Gastrocnemius medialis (tissue), 3 donors: Measurements from ENCODE around the gene TRMU.

DNA sequence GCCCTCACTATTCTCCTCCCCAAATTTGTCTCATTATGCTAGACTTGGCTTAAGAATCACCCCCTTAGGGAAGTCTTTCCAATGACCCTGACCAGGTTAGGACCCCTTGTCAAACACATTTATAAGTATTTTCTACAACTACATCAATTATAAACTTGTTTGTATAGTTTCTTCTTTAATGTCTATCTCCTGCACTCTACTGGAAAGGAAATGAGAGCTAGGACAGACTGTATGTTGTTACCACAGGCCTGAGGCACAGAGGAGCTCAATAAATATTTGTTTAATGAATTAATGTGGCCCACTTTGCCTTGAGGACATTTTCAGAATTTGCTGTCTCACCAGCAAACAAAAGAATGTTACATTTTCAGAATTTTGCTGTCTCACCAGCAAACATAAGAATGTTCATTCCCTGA lies 41.8 kb upstream of the WNT7B start:
- PRO-cap = no peak
- RAMPAGE, long total RNA, 3 experiments = no peak in any of the 3 experiments

GRCh38 chr22:46036799-46037004 lies 59.7 kb upstream of the WNT7B start:
- PRO-cap = no peak
- RAMPAGE, long total RNA, 3 experiments = no peak in any of the 3 experiments

DNA sequence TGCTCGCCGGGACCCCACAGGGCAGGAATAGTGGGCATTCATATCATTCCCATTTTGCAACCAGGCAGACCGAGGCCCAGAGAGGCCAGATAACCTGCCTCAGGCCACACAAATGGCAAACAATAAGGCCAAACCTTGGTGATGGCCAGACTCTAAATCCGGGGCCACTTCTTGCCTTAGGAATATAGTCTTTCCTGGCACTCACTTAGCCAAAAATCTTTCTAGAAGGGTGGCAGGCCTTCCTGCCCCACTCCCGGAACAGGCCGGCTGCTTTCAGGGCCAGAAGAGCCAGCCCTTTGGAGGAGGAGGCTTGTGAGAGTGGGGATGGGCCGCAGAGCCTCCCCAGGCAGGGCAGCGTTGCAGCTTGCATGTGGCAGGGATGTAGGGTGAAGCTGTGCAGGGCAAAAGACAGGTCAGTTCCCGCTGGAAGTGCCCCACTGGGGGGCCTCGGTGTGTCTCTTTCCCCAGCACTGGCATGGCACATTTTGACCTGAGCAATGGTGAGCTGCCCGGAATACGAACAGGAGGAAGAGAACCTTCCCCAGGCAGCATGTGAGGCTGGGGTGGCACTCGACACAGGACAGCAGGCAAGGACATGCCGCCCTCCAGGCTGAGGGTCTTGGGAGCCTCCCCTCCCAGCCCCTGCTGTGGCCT lies 75.7 kb upstream of the WNT7B start:
- PRO-cap = unidirectional peak, plus-strand start at position 416 of the sequence
- RAMPAGE, long total RNA, 3 experiments = no peak in any of the 3 experiments

DNA sequence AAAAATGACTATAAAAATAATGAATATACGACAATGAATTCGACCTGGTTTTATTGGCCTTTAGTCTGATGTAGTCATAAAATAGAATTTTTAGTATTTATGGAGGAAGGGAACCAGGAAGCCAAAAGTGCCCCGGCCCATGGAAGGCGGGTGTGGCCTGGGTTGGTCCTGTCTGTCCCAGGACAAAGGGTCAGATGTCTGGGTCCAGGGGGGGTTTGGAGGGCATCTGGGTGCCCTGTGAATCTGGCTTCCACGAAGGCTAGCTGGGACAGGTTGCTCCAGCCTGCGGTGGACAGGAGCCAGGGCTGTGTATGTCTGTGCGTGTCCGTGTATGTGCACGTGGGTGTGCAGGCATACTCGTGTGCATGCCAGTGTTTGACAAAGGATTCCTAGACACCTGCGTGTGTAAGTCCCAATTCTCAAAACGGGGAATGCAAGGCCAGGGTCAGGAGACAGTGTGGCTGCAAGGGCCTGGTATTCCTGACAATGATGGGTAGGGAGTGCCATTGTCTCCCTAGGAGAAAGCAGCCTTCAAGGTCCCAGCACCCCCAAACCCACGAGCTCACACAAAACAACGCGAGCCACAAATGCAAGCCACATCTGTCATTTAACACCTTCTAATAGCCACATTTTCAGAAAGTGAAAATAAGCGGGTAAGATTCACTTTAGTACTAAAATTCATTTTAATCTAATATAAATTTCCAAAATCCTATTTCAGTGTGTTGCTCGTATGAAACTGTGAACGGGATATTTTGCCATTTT lies 78.3 kb upstream of the WNT7B start:
- PRO-cap = no peak
- RAMPAGE, long total RNA, 3 experiments = no peak in any of the 3 experiments

DNA sequence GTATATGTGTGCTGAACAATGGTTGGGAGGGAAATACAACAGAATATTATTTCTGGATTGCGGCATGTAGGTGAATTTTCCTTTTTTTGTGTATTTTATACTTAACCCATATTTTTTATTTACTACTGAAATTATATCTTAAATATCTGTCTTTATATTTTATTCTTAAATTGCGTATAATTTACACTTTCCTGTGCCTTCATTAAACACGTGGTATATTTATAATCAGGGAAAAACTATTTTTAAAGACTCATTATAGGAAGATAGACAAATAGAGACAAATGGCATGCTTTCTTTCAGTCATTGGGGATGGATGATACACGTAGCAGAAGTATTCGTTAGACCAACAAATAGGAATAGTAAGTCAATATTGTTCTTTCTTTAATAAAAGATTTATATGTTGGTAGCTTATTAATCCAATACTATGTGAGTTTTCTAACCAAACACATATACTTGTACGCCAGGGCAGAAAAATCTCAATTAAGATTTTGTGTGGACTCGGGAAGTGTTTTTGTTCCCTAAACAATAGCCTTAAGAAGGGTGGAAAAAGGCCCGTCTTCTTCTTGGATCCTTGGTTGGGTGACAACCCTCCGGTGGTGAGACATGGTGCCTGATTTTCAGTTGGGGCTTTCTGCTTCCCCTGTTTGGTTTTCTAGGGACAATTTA lies 83.3 kb upstream of the WNT7B start:
- PRO-cap = no peak
- RAMPAGE, long total RNA, 3 experiments = no peak in any of the 3 experiments

GRCh38 chr22:46068572-46069507 lies 81.5 kb upstream of the PPARA start:
- PRO-cap = no peak
- RAMPAGE, long total RNA, 3 experiments = no peak in any of the 3 experiments

DNA sequence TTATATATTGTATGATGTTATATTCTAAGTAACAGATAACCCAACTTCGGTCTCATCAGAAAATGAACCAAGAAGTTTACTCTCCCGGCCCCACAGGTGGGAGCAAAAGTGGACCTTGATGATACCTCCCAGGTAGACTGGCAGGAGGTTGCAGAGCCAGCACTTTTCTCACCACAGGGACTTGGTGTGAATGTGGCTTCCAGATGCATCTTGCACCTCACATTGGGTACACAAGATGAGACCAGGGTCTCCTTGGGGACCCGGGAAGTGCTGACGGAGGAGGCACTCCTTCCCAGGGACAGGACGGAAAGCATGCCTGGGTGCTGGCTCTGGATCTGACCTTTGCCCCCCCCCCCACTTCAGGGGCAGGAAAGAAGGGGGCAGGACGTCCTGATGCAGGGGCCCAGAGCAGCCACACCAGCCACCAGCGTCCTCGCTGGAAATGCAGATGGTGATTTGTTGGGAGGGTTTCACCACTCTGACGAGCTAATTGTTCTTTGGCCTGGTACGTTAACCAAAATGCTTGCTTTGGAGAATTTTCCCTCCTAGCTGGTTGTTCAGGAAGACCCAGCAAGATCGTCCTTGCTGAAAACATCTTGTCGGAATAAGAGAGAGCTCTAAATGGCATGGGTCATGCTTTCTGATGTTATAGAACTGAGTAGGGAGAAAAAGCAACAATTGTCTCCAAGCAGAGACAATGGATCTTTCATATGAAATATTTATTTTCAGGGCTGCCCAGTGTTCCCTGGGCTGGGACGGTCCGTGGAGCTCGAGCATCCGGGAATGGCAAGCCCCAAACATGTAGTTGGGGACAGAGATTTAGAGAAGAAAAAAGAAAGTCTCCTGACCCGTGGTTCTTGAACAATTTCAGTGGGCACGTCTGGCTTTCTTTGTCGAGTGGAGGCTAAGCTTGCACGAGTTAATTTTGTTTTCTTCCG lies 74.4 kb upstream of the PPARA start:
- PRO-cap = no peak
- RAMPAGE, long total RNA, 3 experiments = no peak in any of the 3 experiments

DNA sequence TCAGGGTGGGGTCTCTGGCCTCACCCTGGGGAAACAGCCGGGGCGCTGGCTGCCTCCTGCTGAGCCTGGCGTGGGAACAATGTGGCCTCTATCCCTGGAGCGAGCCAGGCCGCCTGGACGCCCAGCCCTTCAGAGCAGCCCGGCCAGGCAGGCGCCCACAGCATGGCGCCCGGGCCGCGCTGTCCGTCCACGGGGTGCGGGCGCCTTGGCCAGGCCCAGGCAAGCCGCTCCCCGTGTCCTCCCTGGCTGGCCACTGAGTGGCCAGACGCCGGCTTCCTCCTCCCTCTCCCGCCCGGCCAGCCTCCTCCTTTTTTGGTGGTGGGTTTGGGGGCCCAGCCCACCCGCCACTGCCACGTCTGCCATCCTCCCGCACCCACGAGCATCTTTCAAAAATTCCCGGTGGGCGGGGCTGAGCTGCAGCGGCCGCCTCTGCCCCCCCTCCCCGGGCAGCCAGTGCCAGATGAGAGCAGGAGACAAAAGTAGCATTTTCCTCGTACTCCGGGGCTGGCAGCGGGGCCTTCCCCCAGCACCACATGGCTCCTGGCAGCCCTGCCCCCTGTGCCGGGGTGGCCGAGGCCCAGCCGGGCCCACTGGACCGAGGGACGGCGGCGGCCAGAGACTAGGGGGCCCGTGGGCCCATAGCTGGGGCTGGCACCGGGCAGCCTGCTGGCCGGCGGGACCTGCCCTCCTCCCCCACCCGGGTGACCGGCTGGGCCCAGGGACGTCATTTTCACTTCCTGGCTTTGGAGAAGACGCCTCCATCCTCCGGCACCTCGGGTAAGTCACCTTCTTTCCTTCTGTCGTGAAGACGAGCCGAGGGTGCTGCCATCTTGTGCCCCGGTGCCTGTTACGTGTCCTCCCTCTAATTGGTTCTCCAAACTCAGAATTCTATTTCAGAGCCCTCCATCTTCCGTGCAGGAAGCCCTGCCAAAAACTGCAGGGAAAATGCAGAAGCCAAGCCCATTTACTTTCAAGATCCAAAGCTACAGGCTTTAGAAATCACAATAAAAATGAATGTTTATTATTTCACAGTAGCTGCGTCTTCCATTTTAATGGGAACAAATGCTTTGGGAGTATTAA lies 70.1 kb upstream of the PPARA start:
- PRO-cap = bidirectional peak, plus-strand start at position 453 of the sequence, minus-strand start at position 387 of the sequence; bidirectional peak, plus-strand start at position 595 of the sequence, minus-strand start at position 640 of the sequence; bidirectional peak, plus-strand start at position 803 of the sequence, minus-strand start at position 665 of the sequence; bidirectional peak, plus-strand start at position 892 of the sequence, minus-strand start at position 853 of the sequence
- RAMPAGE, long total RNA, 3 experiments = no peak in any of the 3 experiments

DNA sequence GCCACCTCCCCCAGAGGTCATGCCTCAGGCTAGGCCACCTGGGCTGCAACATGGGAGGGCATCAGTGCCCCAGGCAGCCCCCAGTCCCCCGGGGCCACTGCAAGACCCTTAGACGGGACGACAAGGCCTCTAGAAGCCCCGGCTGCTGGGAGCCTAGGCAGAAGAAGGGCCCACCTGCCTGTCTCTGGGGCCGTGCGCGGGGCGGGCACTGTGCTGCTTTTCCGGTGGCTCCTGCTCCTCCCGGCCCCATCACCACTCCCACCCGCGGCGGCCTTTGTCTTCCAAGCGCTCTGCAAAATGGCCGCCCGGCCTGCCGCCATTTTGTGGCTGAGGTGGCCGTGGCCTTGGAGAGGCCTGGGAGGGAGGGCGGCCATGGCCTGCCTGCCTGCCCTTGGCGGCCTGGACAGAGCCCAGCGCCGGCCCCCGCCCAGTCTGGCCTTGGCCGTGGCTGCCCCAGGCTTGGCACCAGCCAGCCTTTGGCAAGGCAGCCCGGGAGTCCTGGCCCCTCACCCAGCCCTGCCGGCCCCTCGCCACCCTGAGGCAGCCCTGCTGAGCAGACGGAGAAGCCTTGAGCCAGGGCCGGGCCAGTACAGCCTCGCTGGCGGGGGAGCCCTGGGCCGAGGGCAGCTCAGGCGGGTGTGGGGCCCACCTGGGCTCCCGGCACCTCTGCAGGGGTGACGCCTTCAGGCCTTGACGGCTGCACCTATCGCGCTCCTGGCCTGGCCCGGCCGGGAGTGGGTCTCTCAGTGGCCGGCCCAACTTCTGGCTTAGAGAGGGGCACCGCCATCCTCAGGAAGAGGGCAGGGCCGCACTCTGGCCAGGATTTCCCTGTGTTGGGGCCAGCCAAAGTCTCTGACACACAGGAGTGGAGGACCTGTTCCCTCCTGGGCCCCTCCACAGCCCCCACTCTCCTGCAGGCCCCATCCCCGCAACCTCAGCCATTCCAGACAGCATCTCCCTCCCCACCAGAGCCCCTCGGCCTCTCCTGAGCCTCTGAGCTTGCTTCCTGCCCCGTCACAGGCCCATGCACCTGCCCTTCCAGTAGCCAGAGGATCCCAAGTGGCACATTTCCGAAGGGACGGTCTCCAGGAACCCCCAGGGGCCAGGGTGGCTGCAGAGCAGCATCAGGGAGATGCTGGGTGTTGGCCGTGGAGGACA lies 45.9 kb upstream of the PPARA start:
- PRO-cap = no peak
- RAMPAGE, long total RNA, 3 experiments = no peak in any of the 3 experiments

- PRO-cap = unidirectional peak, plus-strand start at chr22:46113691; unidirectional peak, minus-strand start at chr22:46113758; bidirectional peak, plus-strand start at chr22:46114067, minus-strand start at chr22:46113974
- RAMPAGE, long total RNA, 3 experiments = no peak in any of the 3 experiments
These were observed 36.6 kb upstream of the PPARA start for GRCh38 chr22:46113442-46114419.

DNA sequence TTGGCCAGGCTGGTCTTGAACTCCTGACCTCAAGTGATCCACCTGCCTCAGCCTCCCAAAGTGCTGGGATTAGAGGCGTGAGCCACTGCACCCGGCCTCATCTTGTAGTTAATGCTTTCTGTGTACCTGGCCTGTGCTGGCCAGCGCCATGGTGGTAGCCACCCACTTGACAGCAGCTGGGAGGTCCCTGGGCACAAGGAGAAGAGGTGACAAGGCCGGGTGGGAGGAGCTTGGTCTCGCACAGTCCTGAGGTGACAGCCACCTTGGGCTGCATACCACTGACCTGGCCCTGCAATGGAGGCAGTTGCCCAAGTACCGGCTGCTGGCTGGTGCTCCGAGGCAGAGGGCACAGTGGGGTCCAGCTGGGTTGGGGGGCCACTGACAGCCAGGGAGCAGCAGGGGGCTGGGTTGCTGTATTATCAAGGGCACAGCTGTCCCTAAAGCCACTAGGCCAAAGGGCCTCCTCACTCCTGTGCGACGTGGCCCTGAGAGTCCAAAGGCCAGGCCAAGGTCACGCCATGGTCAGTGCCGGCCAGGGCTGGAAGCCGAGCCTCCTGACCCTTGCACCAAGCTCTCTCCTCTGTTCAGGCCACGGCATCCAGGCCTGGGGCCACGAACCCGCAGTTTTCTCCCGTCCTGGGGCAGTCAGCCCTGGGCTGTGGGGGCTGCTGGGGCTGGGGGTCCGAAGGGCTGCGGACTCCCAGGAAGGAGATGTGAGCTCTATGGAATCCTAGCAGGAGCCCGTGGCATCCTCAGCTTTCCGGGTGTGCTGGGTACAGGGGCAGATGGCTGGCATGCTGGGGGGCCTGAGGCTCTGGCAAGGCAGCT lies 17.6 kb upstream of the PPARA start:
- PRO-cap = no peak
- RAMPAGE, long total RNA, 3 experiments = no peak in any of the 3 experiments

GRCh38 chr22:46139239-46140451 lies 10.7 kb upstream of the PPARA start:
- PRO-cap = no peak
- RAMPAGE, long total RNA, 3 experiments = no peak in any of the 3 experiments

GRCh38 chr22:46149066-46149279 lies 1.4 kb upstream of the PPARA start:
- PRO-cap = no peak
- RAMPAGE, long total RNA, 3 experiments = no peak in any of the 3 experiments

DNA sequence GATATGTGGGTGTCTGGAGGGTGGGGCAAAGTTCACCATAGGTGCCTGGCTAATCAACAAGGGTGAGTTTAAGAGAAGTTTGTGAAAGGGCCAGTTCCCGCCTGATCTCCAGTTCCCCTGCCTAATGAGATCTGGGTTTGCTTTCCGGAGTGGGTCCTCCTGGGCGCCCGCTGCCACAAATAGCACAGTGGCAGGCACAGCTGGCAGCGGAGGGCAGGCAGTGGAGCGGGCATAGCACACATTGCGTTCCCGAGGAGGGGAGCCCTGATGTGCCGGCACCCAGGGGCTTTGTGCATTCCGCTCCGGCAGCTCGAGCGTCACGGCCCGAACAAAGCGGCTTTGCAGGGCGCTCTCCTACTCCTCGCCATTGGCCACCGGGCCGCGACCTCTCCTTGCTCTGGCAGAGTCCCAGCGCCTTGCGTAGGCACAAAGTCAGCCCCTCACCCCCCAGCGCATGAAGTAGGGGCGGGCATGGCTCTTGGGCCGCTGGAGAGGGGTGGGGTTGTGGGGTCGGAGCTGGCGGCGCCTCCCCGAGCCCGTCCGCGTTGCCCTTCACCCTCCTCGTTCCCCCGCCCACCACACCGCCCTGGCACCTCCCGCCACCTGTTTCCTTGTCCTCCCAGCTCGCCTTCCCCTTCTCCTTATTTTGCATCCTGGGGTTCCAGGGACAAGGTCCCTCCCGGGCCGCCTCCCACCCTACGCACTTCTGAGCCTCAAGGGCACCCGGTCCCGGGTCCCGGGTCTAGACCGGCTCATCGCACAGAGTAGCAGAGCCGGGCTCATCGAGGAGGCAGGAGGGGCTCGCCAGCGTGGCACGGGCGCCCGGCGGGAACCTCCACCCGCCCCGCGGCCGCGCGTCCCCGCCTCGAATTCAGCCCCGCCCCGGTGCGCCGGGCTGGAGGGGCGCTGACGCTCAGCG lies 787 bp upstream of the PPARA start:
- PRO-cap = bidirectional peak, plus-strand start at position 206 of the sequence, minus-strand start at position 123 of the sequence; bidirectional peak, plus-strand start at position 645 of the sequence, minus-strand start at position 588 of the sequence
- RAMPAGE, long total RNA, 3 experiments = no peak in any of the 3 experiments

DNA sequence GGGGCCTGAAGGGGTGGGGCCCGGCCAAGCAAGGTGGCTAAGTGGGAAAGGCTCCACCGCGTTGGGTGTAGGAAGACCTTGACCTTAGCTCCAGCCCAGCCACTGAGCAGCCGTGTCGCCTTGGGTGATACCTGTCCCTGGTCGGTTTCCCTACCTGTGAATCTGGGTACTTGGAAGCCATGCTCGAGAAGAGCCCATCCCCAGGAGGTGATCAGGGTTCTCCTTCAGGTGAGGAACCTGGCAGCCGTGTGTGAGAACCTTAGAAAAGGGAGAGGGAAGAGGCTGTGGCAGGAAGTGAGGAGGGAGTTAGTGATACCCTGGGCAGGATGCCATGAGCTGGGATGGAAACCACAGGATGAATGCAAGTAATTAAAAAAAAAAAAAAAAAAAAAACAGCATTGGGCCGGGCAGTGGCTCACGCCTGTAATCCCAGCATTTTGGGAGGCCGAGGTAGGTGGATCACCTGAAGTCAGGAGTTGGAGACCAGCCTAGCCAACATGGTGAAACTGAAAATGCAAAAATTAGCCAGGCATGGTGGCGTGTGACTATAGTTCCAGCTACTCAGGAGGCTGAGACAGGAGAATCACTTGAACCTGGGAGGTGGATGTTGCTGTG lies 21.7 kb downstream of the PPARA start:
- PRO-cap = no peak
- RAMPAGE, long total RNA, 3 experiments = no peak in any of the 3 experiments

- PRO-cap = bidirectional peak, plus-strand start at chr22:46335733, minus-strand start at chr22:46335623
- RAMPAGE, long total RNA, 3 experiments = start-site peak on the plus strand in 3 of 3 experiments, at chr22:46335702-46335760 at its widest, 41 to 92 reads per replicate
These were observed at the start of gene TRMU for GRCh38 chr22:46335141-46336144. TSS of gene TRMU (plus strand) at chr22:46335714.

GRCh38 chr22:46336145-46337144 lies 931 bp downstream of the TRMU start:
- PRO-cap = unidirectional peak, minus-strand start at chr22:46336558
- RAMPAGE, long total RNA, 3 experiments = no peak in any of the 3 experiments

DNA sequence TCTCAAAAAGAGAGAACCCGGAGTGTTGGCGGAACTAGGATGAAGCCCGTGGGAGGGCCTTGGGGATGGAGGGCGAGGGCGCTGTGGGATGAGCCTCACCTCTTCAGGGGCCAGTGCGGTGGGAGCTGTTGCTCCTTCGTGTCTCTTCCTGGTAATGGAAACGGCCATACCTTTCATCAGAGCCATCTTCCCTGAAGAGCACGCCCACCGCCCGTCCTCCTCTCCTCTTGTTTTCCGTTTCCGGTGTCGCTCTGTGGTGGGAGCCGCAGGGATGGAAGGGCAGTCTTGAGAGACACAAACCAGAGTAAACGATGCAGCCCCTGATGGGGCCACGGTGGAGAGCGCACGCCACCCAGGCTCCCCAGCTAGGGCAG lies 15.8 kb downstream of the TRMU start:
- PRO-cap = no peak
- RAMPAGE, long total RNA, 3 experiments = no peak in any of the 3 experiments

DNA sequence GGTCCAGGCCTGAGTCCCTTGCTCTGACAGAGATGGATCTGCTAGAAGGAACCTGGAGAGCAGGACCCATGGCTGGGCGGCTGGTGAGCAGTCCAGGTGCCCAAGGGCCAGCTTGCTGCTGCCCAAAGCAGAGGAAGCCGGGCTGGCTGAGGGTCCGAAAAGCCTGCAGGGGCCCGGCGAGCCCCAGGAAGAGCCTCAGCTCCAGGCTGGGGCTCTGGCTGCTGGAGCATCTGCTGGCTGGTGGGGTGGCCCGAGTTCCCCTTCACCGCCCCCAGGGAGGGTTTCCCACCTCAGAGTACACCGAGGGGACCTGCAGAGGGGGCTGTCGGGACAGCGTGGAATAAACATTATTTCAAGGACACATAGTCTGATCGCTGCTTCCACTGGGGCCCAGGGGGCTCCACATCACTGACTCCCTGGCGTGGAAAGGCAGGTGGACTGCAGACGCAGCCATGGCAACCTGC lies 21.5 kb downstream of the TRMU start:
- PRO-cap = no peak
- RAMPAGE, long total RNA, 3 experiments = no peak in any of the 3 experiments

- PRO-cap = no peak
- RAMPAGE, long total RNA, 3 experiments = no peak in any of the 3 experiments
These were observed 39.6 kb downstream of the TRMU start for GRCh38 chr22:46375077-46375604.